Prostate gland (tissue), 2 donors: ENCODE data around the gene TMEM254.

GRCh38 chr10:78457943-78458713, 424.5 kb downstream of the RPS24 start:
- PRO-cap = no peak
- RAMPAGE, long total RNA, 2 experiments = no peak in any of the 2 experiments

- PRO-cap = no peak
- RAMPAGE, long total RNA, 2 experiments = no peak in any of the 2 experiments
Measured at GRCh38 chr10:78727840-78728308, 340.9 kb upstream of the ZMIZ1 start.

- PRO-cap = no peak
- RAMPAGE, long total RNA, 2 experiments = no peak in any of the 2 experiments
Measured at GRCh38 chr10:78937839-78938614, 130.7 kb upstream of the ZMIZ1 start.

DNA sequence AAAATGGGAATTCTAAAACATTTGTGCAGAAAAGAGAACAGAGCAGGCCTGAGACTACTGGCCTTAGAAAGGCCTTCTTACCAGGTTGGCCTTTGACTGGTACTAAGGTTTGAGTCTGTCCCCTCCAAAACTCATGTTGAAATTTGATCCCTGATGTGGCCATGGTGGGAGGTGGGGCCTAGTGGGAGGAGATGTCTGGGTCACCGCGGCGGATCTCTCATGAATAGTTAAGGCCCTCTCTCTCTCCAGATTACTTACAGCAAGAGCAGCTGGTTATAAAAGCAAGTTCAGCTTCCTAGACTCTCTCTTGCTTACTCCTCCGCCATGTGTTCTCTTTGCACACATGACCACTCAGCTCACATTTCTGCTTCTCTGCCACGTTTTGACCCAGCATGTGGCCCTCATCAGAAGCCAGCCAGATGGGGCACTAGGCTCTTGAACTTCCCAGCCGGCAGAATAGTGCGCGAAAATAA, 30.0 kb upstream of the ZMIZ1 start:
- PRO-cap = no peak
- RAMPAGE, long total RNA, 2 experiments = no peak in any of the 2 experiments

- PRO-cap = no peak
- RAMPAGE, long total RNA, 2 experiments = no peak in any of the 2 experiments
Measured at GRCh38 chr10:79096503-79097134, 27.9 kb downstream of the ZMIZ1 start.

DNA sequence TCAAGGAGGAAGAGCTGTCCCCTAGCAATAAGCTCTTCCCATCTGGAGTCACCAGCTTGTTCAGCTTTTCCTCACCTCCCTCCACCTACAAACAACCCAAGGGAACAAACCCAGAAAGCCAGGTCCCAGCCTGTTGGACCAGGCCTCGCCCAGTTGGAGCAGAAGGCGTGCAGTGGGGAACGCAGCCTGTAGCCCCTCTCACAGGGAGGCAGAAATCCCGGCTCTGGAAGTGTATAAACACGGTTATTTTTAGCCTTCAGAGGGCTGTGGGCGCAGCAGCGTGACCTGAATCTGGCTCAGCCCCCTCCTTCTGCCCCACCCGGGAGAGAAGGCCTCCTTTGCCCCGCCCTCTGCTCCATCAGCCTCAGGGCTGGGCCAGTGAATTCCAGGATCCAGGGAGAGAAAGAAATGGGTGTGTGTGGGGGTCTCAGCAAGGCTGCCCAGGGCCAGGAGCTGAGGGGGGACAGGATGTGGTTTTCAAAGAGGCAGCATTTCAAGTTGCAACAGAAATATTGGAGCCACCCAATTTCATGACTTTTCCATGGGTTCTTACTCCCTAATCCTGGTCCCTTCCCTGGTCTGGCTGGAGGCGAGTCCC, 33.4 kb downstream of the ZMIZ1 start:
- PRO-cap = no peak
- RAMPAGE, long total RNA, 2 experiments = no peak in any of the 2 experiments

GRCh38 chr10:79116750-79117346, 48.1 kb downstream of the ZMIZ1 start:
- PRO-cap = no peak
- RAMPAGE, long total RNA, 2 experiments = no peak in any of the 2 experiments

DNA sequence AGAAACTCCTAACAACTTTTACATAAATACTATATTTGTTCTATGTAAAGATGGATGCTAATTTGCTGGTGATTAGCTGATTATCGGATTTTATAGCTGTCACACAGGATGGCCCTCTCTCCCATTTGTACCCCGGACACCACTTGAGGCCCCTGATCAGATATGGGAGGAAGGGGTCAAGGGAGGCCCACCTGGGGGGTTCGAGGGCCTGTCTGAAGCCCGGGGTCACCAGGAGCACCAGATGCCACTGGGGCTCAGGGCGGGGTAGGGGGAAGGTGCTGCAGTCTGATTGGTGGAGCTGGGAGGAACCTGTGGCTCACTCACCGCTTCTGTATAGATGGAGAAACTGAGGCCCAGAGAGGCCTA, 65.2 kb downstream of the ZMIZ1 start:
- PRO-cap = no peak
- RAMPAGE, long total RNA, 2 experiments = no peak in any of the 2 experiments

DNA sequence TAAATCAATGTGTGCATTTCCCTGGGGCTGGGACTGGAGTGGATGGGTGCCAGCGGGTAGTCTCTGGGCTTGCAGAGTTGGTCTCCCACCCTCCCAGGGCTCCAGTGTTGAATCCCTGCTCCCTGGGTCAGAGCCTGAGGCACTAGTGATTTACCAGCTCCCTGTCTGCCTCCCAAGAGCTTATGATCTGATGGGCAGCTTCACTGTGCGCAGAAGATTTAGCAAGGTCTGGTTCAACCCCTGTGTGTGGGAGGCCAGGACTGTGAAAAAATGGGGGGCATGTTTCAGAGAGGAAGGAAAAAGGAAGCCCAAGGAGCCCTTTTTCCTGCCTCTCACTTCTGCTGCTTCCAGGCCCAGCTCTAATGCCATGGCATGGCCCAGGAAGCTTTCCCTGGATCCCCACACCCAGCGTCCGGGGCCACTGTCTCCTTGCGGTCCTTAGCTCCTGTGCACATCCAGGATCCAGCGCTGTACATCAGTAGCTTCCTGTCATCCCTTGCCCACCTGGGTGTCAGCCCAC, 98.4 kb upstream of the PPIF start:
- PRO-cap = no peak
- RAMPAGE, long total RNA, 2 experiments = no peak in any of the 2 experiments

DNA sequence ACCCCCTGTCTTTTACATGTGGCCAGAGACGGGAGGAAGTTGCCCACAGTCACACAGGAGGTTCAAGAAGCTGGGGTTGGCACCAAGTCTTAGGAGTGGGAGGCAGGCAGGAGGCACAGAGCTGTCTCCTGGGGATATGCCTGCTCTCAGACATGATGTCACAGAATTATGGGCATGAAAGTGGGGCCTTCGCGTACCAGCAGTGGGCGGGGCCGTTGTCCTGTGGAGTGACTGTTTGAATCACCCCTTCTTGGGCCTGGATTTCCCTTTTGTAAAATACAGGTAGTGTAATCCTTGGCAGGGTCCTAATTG, 81.2 kb upstream of the PPIF start:
- PRO-cap = no peak
- RAMPAGE, long total RNA, 2 experiments = no peak in any of the 2 experiments

GRCh38 chr10:79298703-79299777, 48.2 kb upstream of the PPIF start:
- PRO-cap = no peak
- RAMPAGE, long total RNA, 2 experiments = start-site peak on the plus strand in 1 of 2 experiments, at chr10:79299052-79299740 at its widest, 7 to 48 reads per replicate

- PRO-cap = no peak
- RAMPAGE, long total RNA, 2 experiments = no peak in any of the 2 experiments
Measured at GRCh38 chr10:79353574-79353992, 6.3 kb downstream of the PPIF start.

DNA sequence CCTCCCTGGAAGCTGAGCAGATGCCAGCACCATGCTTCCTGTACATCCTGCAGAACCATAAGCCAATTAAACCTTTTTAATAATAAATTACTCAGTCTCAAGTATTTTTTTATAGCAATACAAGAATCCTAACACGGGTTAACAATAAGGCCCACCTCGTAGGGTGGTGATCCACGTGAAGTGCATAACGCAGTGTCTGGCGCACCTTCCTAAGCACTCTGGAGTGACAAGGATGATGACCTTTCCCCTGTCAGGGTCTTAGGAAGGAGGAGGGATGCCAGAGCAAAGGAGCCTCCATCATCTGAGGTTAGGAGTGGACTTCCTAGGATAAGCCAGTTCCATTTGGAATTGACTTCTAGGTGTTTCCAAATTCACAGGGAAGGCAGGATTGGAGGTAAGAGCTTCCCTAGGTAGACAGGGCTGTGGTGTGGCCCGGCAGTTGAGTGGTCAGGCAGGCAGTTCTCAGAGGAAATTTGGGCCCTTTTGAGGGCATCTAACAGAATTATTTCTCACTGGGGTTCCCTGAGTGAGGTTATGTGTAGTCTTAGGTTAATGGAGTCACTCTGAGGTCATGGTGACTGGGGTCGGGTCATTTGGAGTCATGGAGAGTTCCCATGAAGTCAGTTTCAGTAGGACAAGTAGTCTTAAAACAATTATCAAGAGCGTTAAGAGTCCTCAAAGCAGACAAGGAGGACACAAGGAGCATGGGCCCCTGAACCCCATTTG, 8.1 kb downstream of the PPIF start:
- PRO-cap = no peak
- RAMPAGE, long total RNA, 2 experiments = no peak in any of the 2 experiments

DNA sequence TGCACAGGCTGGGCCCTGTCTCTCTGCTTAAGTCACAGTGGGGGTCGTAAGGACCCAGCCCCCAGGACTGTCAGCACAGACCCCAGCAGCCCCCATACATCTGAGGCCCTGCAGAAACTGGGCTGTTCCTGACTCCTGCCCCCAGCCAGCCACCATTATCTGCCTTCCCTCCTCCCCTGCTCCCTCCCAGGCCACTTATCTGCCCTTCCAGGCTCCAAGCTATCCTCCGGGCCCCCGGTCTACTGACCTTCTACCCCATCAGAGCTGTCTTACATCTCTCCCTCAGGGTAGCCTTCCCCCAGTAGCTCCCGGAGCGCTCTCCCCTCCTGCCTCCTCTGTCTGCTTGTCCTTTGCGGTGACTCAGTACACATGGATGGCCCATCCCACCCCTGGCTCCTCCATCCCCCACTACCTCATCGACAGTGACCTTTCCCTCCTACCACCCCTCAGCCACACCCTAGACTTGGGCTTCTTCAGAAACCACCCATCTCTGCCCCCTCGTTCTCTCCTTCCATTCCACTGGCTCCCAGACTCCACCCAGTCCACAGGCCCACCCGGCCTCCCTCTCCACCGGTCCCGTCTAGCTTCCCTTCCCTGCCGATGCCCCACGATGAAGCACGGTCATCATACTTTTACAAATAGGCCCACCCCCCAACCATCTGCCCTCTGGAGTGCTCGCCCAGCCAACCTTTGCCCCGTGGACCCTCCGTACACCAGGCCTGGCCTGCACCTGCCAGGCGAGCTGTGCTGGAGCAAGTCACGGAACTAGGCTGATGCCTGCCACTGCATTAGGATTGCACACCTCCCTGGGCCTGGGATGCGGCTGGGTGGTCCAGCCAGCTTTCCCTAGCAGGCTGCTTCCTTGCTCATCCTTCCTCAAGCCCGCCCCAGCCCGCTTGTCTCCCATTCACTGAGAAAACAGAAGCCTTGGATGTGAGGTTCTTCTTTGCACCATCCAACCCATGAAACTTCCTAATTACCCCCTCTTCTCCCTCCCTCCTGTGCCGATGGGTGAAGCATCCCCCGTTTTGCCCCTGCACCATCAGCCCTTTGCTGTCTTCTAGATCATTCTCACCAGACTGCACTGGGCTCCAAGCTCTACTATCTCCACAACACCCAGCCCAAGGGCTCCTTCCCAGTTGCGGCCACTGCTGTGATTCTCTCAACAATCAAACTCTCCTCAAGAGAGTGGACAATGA, 44.6 kb downstream of the PPIF start:
- PRO-cap = no peak
- RAMPAGE, long total RNA, 2 experiments = no peak in any of the 2 experiments

- PRO-cap = no peak
- RAMPAGE, long total RNA, 2 experiments = no peak in any of the 2 experiments
Measured at GRCh38 chr10:79452187-79452713, 6.8 kb upstream of the ZCCHC24 start.

DNA sequence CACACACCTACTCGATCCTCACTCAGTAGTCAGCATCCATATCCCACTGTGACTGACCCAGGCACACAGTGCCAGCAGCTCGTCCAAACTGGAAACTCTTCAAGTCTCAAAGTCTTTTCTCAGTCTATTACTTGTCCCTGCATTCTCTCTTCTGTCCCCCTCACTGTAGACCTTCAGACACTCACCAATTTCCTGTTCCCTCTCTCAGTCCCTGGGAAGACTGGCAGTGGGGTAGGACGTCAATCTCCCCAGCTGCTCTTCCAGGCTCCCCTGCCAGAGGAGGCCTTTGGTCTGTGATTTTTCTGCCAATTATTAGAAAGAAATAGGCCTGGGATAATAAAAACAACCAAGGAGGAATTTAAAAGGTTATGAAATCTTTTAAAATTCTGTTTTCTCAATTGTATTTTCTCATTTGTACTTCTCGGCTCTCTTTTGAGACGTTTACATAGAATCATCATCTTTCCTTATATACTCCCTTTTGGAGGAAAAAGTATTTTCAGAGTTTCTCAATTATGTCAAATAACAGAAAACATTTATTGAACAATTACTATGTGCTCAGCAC, 41.9 kb upstream of the NUTM2E start:
- PRO-cap = no peak
- RAMPAGE, long total RNA, 2 experiments = no peak in any of the 2 experiments

DNA sequence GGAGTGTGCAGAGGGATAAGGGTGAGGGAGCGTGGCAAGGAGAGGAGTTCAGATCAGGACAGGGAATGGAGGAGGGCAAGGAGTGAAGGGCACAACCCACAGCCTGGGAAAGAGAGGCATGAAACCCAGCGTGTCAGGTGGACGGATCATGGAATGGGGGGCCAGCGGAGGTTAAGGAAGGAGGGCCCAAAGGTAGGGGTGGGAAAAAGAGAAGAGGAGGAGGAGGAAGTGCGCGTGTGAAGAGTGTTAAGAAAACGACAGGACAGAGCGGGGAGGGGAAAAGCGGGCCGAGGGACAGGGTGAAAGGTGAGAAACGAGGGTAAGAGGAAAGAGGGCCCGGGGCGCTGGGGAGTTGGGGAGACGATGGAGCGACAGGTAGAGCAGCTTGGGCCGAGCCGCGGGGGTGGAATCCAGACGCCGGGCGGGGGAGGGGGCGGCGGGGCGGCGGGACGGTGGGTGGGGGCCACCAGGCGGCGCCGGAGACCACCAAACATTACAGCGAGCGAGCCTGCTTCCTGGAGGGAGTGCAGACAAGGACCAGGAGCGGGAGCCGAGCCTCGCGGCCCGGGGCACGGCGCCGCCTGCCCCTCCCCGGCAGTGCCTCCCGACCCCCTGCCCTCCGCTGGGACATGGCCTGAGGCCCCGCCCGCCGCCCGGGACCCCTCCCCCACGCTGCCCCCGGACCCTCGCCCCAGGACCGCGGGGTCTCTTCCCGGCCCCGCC, 1.0 kb upstream of the NUTM2E start:
- PRO-cap = no peak
- RAMPAGE, long total RNA, 2 experiments = no peak in any of the 2 experiments

DNA sequence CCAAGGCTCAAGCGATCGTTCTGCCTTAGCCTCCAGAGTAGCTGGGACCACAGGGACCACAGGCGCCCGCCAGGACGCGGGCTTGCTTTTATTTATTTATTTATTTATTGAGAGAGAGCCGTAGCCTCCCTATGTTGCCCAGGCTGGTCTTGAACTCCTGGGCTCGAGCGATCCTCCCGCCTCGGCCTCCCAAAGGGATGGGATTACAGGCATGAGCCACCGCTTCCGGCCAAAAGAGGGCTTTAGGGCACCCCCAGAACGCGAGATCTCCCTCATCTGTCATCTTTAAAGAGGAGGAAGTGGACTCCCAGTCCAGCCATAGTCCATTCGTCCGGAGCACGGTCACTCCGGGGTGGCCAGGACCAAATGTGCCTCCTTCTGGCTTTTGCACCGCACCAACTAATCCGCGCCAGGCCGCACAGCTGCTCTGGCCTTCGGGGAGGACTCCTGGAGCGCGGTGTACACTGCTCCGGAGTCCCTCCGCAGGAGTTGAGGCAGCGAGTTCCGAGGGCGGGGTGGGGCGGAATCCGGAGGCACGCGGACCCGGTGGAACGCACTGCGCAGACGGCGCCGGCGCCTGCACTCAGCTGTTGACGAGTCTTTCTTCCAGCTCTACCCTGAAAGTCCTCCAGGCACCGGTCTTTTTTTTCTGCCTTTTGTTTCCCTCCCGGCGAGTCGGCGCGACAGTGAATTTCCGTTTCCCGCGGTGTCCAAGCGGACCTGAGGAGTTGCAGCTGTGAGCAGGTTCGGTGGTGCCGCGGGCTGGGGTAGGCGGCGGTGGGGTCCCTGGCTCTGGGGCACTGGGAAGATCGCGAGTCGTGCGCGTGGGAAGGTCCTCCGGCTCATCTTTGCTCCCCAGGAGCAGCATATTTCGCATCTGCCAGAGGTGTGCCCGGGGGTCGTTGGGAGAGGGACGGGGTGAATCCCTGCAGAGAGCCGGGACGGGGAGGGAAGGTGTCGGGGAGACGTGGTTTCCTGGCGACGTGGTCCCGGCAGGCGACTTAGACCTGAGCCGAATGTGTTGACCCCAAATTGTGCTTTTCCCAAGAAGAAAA, 44.3 kb downstream of the SFTPD start:
- PRO-cap = no peak
- RAMPAGE, long total RNA, 2 experiments = start-site peak on the plus strand in 2 of 2 experiments, centred at positions 573 to 720 of the sequence, 7 to 43 reads per replicate

DNA sequence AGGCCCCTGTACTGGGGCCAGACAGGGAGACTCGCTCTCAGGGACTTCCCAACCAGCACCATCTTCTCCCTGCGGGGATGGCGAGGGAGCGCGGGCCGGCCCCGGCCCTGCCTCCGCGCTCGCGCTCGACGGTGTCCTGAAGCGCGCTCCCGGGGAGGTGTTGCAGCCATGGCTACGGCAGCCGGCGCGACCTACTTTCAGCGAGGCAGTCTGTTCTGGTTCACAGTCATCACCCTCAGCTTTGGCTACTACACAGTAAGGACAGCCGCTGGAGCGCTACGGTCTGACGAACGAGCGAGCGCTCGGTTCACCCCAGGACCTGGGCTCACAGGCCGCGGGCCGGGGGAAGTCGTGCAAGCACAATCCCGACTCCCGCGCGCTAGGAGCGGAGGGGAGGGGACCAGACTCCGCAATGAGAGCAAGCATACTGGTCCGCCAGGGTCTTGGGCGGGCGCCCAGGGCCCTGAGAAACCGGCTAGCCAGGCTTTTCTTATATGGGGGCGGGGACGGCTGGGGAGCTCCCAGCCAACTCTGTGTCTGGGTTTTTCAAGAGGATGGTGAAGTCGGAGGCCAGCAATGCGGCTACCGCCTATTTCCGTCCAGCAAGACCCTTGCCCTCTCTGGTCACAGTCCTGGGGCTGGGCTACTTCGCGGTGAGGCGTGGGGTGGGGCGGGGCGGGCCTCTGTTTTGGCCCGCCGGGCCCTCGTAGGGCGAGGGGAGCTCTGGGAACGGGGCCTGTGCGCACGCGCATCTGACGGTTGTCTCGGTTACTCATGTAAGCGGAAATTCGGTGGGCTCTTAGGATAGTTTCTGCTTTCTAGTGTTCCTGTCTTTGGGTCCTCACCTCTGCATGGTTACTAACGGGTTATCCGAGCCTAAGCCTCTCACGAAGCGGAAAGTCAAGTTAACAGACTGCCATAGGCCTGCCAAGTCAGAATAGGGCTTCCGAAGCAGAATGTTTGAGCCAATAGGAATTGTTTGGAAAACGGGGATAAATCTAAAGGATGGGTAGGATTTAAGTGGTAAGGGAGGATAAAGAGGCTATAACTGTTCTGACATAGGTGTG, at the start of gene TMEM254:
Gene TMEM254, plus strand, starts transcription at position 134 of the 1,067 bp plus-strand sequence.
- PRO-cap = bidirectional peak, plus-strand start at position 248 of the sequence, minus-strand start at position 79 of the sequence; bidirectional peak, plus-strand start at position 495 of the sequence, minus-strand start at position 414 of the sequence; bidirectional peak, plus-strand start at position 749 of the sequence, minus-strand start at position 622 of the sequence
- RAMPAGE, long total RNA, 2 experiments = start-site peak on the plus strand in 2 of 2 experiments, centred at positions 155 to 745 of the sequence, 14 to 890 reads per replicate

DNA sequence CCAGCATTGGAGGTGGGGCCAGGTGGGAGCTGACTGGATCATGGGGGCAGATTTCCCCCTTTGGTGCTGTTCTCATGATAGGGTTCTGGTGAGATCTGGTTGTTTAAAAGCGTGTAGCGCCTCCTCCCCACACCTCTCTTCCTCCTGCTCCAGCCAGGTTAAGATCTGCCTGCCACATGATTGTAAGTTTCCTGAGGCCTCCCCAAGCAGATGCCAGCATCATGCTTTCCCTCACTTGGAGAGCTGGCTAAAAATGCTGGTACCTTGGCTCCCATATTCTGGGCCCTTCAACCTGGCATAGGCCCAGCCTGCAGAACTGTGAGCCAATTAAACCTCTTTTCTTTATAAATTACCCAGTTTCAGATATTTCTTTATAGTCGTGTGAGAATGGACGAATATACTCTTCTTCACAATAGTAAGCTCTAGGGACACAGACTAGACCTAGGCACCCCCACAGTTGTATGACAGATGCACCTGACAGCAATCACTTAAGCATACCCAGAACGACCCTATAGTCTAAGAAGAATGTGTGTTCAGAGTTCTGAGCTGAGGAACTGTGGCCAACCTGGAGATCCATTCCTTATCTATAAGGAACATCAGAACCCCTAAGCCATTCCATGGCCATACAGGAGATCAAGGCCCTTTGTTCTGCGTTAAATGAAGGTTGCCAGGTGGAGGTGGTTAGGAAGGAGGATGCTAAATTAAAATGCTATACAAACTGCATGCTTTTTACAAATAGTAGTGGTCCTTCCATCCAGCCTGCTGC, 26.1 kb downstream of the ANXA11 start:
- PRO-cap = no peak
- RAMPAGE, long total RNA, 2 experiments = no peak in any of the 2 experiments